ENCODE measurements around the genes FGD6, VEZT and SNRPF.

DNA sequence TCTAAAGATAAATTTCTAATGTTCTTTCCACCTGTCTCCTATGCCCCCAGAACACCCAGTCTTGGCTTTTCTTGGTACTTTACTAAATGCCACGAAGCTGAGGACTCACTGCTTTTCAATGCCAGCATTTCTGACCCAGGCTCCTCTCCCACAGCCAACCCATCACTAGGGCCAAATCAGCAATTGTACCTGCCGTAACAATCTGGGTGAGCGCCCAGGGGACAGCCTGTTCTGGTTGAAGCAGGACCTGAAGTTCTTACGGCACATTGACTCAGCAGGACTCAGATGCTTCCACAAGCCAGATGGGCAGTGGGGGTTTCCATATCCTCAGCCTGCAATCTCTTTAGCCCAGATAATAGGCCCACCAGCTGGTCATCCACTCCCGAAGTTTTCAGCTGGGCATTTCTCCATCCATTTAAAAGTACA, 75.1 kb upstream of the PLXNC1 start:
- PRO-cap = bidirectional peak, plus-strand start at position 284 of the sequence, minus-strand start at position 167 of the sequence
- RAMPAGE, long total RNA, 4 experiments = no peak in any of the 4 experiments

GRCh38 chr12:94276555-94277162, 128.3 kb downstream of the PLXNC1 start:
- PRO-cap = no peak
- RAMPAGE, long total RNA, 4 experiments = no peak in any of the 4 experiments

DNA sequence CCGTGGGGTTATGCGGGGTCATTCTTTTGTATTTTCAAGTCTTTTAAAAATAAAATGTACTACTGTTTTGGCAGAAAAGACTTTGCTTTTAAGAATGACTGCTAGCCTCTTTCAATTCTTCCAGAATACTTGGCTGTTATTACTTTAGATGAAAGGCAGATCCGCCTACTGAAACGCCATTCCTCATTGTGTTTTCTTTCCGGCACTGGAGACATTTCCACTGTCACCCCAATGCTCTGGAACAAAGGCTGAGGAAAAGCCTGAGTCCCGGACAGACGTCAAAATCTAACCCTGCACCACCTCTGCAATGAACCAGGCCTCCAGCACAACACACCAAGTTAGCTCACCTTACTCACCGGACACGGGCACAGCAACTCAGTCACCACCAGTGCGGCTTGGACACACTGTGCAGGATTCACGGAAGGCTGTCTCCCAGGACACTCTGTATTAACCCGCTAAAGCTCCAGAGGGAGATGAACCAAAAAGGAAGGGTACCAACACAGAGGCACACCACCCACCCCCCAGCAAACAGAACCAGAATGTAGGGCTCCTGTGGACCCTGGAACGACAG, 62.5 kb downstream of the TMCC3 start:
- PRO-cap = bidirectional peak, plus-strand start at position 388 of the sequence, minus-strand start at position 127 of the sequence
- RAMPAGE, long total RNA, 4 experiments = no peak in any of the 4 experiments

DNA sequence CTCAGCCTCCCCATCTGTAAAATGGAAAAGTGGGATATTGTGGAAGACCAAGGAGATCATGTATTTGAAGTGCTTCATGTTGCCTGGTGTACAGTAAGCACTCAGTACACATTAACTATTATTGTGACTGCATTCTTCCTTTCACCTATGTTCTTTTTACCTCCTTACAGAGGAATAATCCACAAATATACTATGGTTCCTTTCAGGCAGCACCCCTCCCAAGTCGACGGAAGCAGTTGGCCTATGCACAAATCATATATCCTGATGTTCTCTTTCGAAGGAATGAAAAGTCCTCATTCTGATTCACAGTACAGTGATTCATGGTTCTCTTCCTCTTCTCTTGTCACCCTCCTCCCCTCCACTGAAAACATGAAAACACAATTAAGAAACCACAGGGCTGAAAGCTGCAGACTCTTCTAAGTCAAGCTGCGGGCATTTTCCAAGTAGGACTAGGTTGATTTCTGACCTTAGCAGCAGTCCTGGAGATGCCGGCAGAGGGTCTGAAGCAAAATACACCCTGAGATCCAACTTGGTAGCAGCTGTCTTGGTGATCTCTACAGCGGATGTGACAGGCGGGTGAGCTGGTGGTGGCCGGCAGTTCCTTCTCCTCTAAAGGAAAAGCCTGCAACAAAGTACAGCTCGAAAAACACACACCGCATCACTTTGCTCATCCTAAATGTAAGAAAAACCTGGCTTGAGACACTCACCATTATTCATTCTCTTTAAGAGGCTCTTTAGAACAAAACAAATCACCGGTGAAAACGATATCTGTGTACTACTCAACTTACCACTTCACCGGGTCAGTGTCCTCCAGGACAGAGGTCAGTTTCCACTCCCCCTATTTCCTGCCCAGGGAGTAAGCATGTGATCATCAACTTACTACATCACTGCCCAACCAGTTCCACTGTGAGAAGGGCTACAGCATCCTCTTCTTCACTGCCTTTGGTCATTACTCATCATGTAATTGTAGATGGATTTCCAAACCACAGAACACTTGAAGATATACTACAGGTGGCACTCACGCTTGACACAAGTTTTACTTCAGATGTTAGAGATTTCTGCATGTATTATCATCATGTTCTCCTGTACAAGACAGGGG, 6.1 kb downstream of the TMCC3 start:
- PRO-cap = unidirectional peak, minus-strand start at position 570 of the sequence
- RAMPAGE, long total RNA, 4 experiments = start-site peak on the minus strand in 1 of 4 experiments, centred at position 814 of the sequence, 6 reads per replicate

GRCh38 chr12:94707821-94708631, 57.7 kb upstream of the TMCC3 start:
- PRO-cap = no peak
- RAMPAGE, long total RNA, 4 experiments = no peak in any of the 4 experiments

DNA sequence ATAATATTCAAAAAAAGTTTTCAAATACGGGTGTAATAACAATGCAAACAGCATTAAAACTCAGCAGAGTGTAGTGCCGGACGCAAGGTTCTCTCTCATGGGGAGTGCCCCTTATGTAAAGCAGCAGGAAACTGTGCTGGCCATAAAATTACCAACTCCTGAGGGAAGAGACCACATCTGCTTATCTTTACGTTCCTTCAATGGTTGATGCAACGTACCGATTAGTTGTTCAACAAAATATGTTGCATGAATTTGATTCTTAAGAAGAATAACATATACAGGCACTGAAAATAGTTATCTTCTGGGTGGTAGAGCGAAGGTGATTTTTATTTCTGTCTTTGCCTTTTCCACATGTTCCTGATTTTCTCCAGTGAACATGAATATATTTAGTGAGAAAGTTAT, 118.8 kb upstream of the TMCC3 start:
- PRO-cap = no peak
- RAMPAGE, long total RNA, 4 experiments = no peak in any of the 4 experiments

DNA sequence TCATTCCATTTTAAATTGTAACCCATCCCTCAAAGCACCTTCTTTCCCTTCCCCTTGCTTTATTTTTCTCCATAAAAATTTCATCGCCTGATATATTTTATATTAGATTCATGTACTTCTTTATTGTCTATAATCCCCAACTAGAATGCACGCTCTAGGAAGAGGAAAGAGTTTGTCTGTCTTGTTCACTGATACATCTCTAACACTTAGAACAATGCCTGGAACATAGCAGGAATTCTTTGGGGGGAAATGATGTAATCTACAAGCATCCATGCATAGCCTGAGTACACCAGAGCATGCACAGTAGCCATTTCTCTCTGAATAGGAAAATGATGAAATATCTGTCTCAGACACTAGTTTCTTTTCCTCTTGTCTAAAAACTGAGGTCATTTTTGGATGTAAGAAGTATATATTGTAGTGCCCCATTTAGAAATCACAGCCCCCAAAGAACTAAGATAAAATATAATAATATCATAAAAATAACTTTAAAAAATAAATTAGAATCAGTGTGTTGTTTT, 155.4 kb upstream of the TMCC3 start:
- PRO-cap = no peak
- RAMPAGE, long total RNA, 4 experiments = no peak in any of the 4 experiments

- PRO-cap = bidirectional peak, plus-strand start at chr12:95217812, minus-strand start at chr12:95217557
- RAMPAGE, long total RNA, 4 experiments = start-site peak on the minus strand in 4 of 4 experiments, at chr12:95217403-95217453 at its widest, 138 to 227 reads per replicate
These were observed at the start of gene FGD6 for GRCh38 chr12:95216877-95217723. FGD6 (minus strand) TSS chr12:95217467.

DNA sequence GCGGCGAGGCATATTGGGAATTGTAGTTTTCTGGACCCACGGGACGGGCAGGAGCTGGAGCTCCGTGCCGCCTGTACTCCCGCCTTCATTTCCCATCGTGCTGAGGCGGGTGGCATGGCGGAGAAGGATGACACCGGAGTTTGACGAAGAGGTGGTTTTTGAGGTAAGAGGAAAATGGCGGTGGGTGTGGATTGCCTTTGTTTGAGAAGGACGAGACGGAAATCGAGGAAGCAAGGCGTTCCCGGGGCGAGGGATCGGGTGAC, at the start of gene VEZT:
Gene VEZT (plus strand): TSS at position 84 of the 263 bp plus-strand sequence.
- PRO-cap = bidirectional peak, plus-strand start at position 89 of the sequence, minus-strand start outside the sequence
- RAMPAGE, long total RNA, 4 experiments = start-site peak on the plus strand in 4 of 4 experiments, centred at positions 72 to 79 of the sequence, 343 to 582 reads per replicate

- PRO-cap = no peak
- RAMPAGE, long total RNA, 4 experiments = no peak in any of the 4 experiments
These were observed 45.5 kb upstream of the METAP2 start for GRCh38 chr12:95428444-95428894.

- PRO-cap = no peak
- RAMPAGE, long total RNA, 4 experiments = no peak in any of the 4 experiments
These were observed 96.3 kb downstream of the NTN4 start for GRCh38 chr12:95694223-95694689.

DNA sequence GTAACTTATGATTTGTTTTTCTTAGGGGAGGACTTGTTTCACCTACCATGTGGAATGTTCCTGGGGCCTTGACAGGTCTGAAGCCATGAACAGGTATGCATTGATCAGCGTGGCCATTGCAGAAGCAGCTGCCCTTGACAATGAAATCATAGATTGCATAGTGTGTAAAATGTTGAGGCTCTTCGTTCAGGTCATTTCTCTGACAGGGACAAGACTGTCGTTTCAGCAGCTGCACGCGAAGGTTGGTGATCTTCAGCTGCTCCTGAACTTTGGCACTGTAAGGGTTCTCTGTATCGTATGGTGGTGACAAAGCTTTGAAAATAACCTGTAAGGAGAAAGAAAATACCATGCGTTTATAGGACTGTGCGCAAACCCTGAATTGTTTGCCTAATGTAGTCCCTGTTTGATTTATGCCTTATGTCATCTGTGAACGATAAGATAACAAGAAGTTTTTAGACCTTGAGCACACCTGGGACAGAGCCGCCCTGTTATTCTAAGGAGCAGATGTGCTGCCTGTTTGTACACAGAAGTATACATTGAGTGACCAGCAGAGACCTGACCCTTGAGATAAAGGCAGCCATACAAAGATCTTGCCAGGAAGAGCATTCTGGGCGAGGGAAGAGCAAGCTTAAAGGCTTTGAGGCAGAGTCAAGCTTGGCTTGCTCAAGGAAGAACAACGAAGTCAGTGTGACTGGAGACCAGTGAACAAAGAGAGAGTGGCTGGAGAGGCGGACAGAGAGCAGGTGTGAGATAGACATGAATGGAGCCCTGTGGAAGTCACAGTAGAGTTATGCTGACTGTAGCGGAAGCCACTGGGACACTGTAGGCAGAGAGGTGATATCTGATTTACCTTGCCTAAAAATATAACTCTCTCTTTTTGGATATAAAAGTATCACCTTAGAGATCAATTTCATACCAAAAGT, 52.5 kb downstream of the NTN4 start:
- PRO-cap = no peak
- RAMPAGE, long total RNA, 4 experiments = no peak in any of the 4 experiments

DNA sequence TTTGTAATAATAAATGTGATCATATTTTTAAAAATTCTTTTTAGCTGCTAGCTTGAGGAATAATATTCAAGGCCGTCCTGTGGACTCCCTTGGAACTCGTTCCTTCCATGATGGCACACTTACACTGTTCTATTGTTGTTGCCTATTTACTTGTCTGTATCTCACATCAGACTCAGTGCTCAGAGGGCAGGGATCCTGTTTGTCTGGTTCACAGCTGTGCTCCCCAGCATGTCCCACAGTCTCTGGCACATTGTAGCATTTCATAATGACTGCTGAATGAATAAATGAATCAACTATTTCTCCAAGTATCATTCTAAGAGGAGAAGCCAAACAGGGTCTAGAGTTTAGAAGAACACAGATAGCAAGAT, 48.0 kb downstream of the NTN4 start:
- PRO-cap = no peak
- RAMPAGE, long total RNA, 4 experiments = no peak in any of the 4 experiments

- PRO-cap = no peak
- RAMPAGE, long total RNA, 4 experiments = no peak in any of the 4 experiments
These were observed 26.7 kb downstream of the NTN4 start for GRCh38 chr12:95763742-95764397.

- PRO-cap = bidirectional peak, plus-strand start at chr12:95791514, minus-strand start at chr12:95791562
- RAMPAGE, long total RNA, 4 experiments = no peak in any of the 4 experiments
These were observed 790 bp upstream of the NTN4 start for GRCh38 chr12:95791232-95791875.

DNA sequence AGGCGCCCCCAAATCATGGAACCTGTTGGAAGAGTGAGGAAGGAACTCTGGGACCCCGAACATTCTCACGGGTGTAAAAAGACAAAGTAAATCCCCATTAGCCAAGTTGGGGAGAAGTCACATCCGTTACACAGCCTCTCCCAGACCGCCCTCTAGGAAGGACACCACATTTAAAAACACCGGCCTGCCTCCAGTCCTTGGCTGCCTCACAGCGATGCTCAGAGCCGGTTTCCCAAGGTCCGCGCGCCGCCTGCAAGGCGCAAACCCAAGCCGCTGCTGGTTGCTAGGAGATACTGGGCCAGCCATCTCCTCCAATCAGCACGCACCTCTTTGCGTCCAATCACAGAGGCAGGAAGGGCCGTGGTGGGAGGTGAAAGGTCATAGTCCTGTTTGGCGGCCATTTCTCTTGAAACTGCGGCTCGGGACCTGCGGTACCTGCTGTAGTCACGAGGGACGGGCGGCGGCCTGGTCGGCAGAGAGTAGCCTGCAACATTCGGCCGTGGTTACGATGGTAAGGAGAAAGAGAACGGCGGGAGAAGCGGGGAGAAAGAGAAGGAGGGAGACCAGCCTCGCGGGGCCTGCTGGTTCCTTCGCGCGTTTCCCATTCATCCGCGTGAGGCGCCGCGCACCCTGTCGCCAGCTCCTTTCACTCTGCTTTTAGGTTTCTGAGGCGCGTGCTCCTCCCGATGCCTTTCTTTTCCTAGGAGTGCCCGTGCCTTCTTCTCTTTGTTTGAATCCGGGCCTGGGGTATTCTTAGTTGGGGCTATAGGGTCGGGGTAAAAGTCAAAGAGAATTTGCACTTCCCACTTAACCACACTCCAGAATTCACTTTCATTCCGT, at the start of gene SNRPF:
Gene SNRPF (plus strand): TSS at position 387 of the 840 bp plus-strand sequence.
- PRO-cap = bidirectional peak, plus-strand start at position 409 of the sequence, minus-strand start at position 231 of the sequence
- RAMPAGE, long total RNA, 4 experiments = start-site peak on the plus strand in 4 of 4 experiments, centred at positions 404 to 421 of the sequence, 499 to 1,283 reads per replicate

GRCh38 chr12:95943651-95943893, 441 bp downstream of the AMDHD1 start:
- PRO-cap = no peak
- RAMPAGE, long total RNA, 4 experiments = no peak in any of the 4 experiments

DNA sequence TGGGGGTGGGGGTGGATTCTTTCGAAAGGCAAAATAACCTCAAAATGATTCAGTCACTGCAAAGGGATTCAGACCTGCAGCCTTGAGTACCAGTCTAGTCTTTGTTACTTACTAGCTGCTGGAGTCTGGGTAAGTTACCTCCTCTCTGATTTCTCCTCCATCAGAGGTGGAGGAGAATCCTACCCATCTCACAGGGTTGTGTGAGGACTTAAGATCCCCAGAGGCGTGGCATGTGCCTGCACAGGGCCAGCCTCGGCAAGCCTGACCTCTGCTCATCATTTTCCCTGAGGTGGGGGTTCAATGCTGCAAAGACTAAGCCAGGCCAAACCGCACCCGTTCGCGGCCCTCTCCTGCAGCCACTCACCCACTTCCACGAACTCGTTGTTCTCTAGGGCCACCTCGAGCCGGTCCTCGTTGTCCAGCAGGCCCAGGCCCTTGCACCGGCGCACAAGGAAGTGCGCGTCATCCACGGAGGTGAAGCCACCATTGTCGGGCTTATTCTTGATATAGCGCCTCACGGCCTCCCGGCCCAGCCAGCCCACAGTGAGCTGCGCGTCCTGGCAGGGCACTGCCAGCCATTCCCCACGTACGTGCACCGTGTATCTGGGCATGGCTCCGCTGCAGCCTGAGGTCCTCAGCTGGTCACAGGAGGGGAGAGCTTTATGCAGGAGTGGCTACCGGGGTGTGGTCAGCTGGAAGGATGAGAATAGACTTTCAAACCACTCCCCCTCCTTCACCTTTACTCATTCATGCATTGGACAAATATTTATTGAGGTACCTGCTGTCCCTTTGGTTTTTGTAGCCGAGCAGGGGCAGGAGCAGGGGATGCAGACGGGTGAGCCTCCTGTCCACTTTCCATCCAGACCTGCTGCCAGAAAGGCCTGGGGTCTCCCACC, 596 bp downstream of the HAL start:
- PRO-cap = no peak
- RAMPAGE, long total RNA, 4 experiments = no peak in any of the 4 experiments

GRCh38 chr12:96034507-96034995, 836 bp downstream of the LTA4H start:
- PRO-cap = no peak
- RAMPAGE, long total RNA, 4 experiments = no peak in any of the 4 experiments

DNA sequence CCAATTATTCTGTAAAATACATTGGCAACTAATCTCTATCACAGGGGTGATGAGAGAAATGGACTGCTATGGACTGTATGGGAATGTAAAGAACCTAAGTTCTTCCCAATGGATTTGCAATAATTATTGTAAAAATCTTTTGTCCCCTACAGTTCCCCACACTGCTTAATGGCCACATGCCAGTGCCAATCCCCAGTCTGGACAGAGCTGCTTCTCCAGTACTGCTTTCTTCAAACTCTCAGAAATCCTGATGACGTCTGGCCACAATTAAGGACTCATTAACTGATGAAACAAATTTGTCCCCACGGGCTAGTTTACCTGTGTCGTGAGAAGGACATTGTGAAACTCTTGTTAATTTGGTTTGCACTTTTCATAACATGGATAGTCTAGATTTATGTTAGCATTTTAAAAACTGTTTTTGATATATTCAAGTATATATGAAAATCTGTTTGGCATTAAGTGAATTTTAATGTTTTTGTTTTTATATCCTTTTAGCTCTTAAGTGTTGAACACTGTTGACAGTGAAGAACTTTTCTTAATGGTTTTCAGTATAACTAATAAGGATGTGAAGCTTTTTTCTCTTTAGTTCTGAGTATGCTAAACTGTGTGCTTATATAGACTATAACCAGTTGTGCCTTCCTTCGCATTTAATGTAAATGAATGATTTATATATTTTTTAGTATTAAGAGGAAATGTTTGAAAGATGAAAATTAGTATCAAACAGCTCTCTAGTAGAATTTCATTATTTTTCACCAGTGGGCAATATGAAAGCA, 72.9 kb downstream of the ELK3 start:
- PRO-cap = no peak
- RAMPAGE, long total RNA, 4 experiments = no peak in any of the 4 experiments

All from esophagus muscularis mucosa (tissue), 4 donors.